ENCODE data around the genes ZKSCAN2 and IL21R.

DNA sequence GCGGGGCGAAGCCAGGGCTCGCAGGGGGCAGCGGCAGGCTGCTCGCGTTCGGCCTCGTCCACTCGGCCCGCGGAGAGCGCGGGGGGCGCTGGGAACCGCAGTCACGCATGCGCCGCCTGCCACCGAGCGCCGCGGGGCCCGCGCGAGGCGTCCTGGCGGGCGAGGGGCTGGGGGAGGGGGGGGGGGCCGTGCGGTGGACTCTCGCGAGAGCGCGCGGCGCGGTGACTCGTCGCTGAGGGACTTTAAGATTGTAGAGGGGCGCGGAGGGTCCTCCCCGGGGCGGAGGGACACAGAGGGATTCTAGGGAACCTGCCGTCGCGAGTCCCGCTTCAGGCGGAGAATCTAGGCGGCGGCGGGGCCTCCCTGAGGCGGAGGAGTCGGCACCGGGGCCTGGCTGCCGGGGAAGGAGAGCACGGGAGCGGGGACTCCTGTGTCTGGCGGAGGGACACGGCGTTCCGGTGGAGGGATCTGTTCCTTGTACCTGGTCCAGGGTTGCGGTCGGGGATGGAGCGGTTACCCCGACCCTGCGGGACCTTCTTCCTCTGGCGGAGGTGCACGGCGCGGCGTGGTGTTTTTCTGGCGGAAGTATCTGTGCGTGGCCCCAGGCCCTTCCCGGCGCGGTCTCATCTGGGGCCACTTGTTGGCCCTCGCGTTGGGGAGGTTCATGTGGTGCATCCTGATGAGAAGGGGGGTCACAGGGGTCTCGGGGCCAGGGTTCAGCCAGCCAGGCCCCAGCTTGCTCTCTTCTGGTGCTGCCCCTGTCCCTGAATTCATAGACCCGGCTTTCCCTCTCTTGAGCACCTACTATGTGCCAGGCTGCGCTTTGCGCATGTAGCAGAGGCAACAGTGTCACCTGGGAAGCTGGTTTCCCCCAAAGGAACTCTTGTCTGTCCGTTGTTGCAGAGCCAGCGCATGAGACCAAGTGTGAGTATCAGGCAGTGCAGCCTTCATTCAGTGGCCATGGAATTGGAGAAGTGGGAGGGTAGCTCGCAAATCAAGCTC is at the start of gene ZKSCAN2:
Gene ZKSCAN2, minus strand, starts transcription at position 90 of the 1,002 bp plus-strand sequence.
- PRO-cap = bidirectional peak, plus-strand start at position 108 of the sequence, minus-strand start at position 78 of the sequence; bidirectional peak, plus-strand start at position 489 of the sequence, minus-strand start at position 477 of the sequence; bidirectional peak, plus-strand start at position 629 of the sequence, minus-strand start at position 544 of the sequence
- RAMPAGE, long total RNA, 4 experiments = start-site peak on the plus strand in 1 of 4 experiments, centred at positions 379 to 891 of the sequence, 8 to 16 reads per replicate

GRCh38 chr16:25564212-25564564 is 127.6 kb upstream of the HS3ST4 start:
- PRO-cap = unidirectional peak, minus-strand start at chr16:25564414
- RAMPAGE, long total RNA, 4 experiments = no peak in any of the 4 experiments

GRCh38 chr16:25692745-25693197 is 1.0 kb downstream of the HS3ST4 start:
- PRO-cap = no peak
- RAMPAGE, long total RNA, 4 experiments = no peak in any of the 4 experiments

GRCh38 chr16:27215683-27216739 is 12.7 kb downstream of the KDM8 start:
- PRO-cap = no peak
- RAMPAGE, long total RNA, 4 experiments = no peak in any of the 4 experiments

- PRO-cap = no peak
- RAMPAGE, long total RNA, 4 experiments = no peak in any of the 4 experiments
These were observed 19.2 kb downstream of the IL4R start for GRCh38 chr16:27332893-27333451.

GRCh38 chr16:27335233-27336119 is 21.7 kb downstream of the IL4R start:
- PRO-cap = no peak
- RAMPAGE, long total RNA, 4 experiments = no peak in any of the 4 experiments

DNA sequence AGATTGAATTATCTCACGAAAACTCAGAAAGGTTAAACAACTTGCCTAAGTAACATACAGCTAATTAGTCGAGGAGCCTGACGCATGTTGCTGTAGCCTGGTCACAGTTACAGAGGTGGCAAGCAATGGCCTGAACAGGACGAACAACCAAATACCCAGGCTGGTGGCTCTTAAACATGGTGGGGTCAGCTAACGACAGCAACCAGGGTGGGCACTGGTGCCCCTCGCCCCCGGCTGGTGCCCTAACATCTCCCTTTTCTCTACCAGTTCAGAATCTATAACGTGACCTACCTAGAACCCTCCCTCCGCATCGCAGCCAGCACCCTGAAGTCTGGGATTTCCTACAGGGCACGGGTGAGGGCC is 38.5 kb downstream of the IL4R start:
- PRO-cap = no peak
- RAMPAGE, long total RNA, 4 experiments = no peak in any of the 4 experiments

GRCh38 chr16:27401864-27402759 is at the start of gene IL21R:
Gene IL21R, plus strand, starts transcription at chr16:27402174.
- PRO-cap = unidirectional peak, plus-strand start at chr16:27402128; unidirectional peak, plus-strand start at chr16:27402183; bidirectional peak, plus-strand start at chr16:27402510, minus-strand start at chr16:27402379
- RAMPAGE, long total RNA, 4 experiments = start-site peak on the plus strand in 1 of 4 experiments, at chr16:27402179-27402191 at its widest, 5 reads per replicate

DNA sequence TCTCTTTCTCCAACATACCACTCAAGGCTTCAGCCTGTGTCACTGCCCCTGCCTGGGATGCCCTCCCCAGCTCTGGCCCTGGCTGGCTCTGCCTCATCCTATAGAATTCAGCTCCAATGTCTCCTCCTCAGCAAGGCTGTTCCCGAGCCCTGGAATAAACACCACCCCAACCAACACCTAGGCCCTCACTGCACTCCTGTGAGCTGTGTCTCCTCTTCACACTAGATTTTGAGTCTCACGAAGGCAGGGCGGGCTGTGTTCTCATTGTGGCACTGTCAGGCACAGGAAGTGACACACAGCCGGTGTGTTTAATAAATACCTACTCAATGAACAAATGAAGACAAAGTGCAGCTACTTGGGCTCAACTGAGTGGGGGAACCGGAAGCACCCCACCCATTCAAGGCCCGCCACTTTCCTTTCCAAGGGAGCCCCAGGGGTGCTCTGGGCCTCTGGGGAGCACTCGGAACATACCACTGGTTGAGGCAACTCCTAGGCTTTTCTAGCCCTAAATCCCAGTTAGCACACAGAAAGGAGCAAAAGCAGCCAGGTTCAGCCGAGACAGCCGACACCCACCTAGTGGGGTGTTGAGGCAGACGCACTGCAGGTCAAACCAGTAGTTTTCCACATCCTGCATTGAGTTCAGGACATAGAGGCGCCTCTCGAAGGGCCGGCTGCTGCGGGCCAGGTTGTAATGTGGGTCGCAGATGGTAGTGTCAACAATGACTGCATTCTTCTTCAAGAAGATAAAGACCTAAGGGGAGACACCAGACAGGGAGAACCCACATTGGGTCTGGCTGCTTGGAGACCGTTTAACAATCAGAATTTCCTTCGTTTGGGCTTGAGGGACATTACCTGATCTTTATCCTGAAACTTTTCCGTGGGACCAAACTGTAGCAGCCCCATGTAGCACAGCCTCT is 57.7 kb downstream of the GTF3C1 start:
- PRO-cap = unidirectional peak, minus-strand start at position 230 of the sequence
- RAMPAGE, long total RNA, 4 experiments = no peak in any of the 4 experiments

GRCh38 chr16:27627953-27629043 is 78.4 kb downstream of the KATNIP start:
- PRO-cap = no peak
- RAMPAGE, long total RNA, 4 experiments = no peak in any of the 4 experiments

DNA sequence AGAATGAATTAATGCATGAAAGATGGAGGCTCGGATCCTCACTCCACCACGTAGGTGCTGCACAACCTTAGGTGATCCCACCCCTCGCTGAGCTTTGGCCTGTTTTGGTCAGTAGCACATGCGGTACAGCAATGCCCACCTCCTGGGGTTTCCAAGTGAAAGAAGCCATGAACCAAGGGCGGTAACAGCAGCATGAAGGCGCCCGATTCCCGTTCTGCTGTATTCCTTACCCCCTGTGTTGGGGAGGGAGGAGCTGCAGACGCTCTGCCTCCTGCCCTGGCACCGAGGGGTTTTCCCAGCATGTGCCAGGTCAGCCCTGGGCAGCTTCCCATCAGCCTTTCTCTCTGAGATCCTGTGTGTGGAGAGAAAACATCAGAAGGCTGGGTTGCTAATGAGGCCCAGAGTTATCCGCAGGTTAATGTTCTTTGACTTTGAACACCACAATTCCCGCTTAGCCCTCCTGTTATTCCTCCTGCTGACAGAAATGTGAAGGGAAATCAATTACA is 168.2 kb downstream of the KATNIP start:
- PRO-cap = no peak
- RAMPAGE, long total RNA, 4 experiments = no peak in any of the 4 experiments

GRCh38 chr16:27740202-27741057 is 190.5 kb downstream of the KATNIP start:
- PRO-cap = no peak
- RAMPAGE, long total RNA, 4 experiments = no peak in any of the 4 experiments

DNA sequence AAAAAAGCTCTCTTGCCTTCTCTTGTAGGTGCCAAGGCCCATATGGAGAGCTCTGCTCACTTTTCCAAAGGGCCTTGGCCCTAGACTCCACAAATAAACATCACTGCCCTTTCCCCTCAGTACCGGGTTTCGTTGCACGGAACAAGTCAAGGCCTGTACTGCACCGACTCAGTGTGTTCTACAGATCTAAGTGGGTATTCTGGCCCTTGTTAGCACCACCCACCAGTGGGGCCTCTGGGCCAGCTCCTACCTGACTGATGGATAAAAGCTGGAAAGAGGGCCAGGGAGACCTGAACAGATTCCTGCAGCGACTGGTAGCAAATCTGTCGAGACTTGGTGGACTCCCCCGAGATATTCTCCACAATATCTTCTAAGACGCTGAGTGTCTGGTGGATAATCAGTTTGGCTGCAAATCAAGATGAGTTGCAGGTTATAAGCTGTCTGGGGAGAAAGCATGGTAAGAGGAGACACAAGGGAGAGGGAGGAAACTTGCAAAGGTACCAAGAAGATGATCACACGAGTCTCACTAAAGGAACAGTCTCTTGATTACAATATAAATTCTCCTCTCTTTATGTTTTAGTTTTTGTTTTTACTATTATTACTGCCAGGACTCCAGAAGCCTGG is 43.9 kb upstream of the GSG1L start:
- PRO-cap = no peak
- RAMPAGE, long total RNA, 4 experiments = no peak in any of the 4 experiments

- PRO-cap = no peak
- RAMPAGE, long total RNA, 4 experiments = no peak in any of the 4 experiments
These were observed 48.1 kb downstream of the XPO6 start for GRCh38 chr16:28163587-28164223.

DNA sequence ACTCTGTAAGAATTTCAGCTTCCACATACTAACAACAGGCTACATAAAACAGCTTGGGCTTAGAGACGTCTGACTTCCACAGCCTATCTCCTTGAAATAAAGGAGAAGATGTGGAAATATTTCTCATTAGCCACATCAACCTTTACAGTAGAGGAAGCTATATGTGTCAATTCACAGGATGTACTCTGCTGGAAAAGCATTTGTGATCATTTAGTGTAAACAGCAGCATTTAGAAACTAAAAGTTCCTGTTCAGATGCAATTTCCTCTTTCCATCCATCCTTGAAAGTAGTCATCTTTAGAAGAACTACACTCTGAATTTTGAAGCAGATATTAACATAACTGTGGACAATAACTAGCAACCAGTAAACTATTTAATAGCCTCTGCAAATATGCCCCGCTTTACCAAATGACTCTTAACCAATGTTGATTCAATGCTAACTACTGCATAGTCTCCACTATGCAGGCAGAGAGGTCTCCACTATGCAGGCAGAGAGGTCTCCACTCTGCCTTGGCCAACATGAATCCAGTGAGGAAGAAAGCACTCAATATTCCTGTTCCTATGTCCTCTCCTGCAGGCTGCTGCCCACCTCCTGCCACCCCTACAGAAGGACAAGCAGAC is 46.1 kb downstream of the XPO6 start:
- PRO-cap = no peak
- RAMPAGE, long total RNA, 4 experiments = no peak in any of the 4 experiments

- PRO-cap = no peak
- RAMPAGE, long total RNA, 4 experiments = no peak in any of the 4 experiments
These were observed 23.3 kb downstream of the XPO6 start for GRCh38 chr16:28188218-28189103.

DNA sequence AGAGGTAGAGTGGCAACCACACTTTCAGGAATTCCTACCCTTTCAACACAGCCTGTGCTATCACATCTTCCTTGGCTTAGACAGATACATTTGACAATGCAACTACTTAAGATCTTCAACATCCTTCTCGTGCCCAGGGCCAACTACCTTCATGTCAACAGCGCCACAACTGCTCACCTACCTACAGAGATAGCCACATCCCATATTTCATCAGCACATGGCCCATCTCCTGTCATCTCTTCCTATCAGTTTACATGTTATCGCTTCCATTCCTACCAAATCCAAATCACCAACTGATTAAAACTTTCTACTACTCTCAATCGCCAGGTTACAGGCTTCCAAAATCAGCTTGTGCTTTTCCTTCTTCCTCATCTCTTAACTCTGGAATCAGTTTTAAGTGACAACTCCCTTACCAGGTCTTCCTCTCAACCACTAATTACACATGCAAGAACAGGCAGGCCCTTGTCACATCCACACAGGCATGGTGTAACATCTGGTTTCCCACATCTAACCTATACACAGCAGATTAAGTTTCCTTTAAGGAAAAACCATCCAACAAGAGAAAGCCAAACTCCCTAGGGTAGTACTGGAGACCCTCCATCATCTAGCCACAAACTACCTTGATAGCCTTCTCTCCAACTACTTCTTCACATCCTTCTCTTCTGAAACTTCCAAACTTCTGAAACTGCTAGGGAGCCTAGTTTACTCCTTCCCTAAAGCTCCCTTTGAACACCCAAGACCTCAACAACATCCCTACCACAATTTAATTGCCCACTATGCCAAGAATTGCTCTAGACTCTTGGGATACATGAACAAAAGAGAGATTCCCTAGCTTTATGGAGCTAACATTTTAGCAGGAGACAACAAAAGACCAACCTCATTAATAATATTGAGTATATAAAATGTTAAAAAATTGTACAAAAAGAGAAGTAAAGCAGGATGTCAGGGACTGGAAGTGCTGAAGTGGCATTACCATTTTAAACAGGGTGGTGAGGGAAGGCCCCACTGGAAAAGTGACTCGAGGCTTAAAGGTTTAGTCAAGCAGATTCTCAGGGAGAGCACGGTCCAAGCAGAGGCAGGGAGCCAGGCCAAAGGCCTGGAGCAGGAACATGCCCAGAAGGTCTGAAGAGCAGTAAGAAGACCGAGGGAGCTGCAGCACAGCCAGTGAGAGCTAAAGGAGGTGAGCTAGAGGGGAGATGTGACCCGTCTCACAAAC is 8.0 kb downstream of the XPO6 start:
- PRO-cap = no peak
- RAMPAGE, long total RNA, 4 experiments = no peak in any of the 4 experiments

DNA sequence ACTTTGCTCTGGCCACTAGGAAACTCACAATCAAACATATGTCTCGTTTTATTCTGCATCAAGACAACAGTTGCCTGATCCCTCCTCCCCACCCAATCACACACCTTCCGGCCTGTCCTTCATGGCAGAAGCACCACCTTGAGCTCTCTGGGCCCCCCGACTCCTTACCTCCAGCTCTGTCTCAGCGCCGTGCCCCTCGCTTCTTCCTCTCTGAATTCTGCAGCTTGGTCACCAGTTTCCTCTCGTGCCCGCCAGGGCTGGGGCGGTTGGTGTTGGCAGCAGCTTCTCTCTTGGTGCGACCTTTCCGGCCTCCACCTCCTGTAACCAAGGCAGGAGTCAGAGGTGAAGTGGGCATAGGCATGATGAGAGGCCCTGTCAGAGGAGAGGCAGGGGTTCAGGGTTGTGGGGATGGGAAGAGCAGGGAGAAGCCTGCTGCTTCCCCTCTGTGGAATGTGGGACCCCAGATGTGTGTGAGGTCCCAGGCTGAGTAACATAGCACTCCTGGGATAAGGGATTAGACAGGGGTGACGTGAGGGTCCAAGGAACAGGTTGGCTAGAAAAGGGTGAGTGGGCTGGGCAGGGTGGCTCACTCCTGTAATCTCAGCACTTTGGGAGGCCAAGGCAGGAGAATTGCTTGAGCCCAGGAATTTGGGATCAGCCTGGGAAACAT is 801 bp downstream of the NUPR1 start:
- PRO-cap = no peak
- RAMPAGE, long total RNA, 4 experiments = no peak in any of the 4 experiments

- PRO-cap = unidirectional peak, plus-strand start at chr16:28610927; bidirectional peak, plus-strand start at chr16:28611160, minus-strand start at chr16:28611050
- RAMPAGE, long total RNA, 4 experiments = no peak in any of the 4 experiments
These were observed 947 bp upstream of the SULT1A1 start for GRCh38 chr16:28610697-28611285.

GRCh38 chr16:28836141-28836693 is 9.9 kb downstream of the TUFM start:
- PRO-cap = no peak
- RAMPAGE, long total RNA, 4 experiments = no peak in any of the 4 experiments